Metastatic Breast Carcinoma in the Brain (tissue), 10 donors: ENCODE measurements around a stretch of chr1.

DNA sequence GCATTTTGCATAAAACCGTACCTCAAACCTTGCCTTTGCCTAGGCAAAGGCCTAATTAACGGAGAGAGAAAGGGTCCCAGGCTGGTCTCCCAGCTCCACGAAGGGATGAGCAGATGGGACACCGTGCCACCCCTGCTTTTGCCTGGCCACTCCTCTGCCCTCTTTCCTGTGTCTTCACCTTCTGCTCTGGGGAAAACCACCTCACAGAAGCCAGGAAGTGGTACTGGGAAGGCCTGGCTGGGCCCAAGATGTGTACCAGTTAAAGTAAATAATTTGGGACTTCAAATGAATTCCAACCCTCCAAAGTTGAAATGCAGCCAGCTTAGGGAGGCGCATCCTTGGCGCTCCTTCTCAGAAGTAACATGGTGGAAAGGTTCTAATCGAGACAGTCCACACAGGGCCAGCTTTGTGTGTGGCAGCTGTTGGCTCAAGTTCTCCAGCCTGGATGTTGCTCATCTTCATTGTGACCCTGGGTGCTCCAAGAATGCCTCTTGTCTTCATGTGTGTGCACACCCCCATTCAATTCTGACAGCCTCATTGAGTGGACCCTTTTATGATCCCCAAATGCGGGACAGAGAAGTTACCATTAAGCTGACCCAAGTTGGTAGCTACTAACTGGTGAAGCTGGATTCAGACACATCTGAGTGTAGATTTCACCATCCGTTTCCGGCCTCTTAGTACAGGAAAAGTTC lies 45.8 kb downstream of the MAP3K21 start:
- PRO-cap, 10 experiments, result no peak in any of the 10 experiments

DNA sequence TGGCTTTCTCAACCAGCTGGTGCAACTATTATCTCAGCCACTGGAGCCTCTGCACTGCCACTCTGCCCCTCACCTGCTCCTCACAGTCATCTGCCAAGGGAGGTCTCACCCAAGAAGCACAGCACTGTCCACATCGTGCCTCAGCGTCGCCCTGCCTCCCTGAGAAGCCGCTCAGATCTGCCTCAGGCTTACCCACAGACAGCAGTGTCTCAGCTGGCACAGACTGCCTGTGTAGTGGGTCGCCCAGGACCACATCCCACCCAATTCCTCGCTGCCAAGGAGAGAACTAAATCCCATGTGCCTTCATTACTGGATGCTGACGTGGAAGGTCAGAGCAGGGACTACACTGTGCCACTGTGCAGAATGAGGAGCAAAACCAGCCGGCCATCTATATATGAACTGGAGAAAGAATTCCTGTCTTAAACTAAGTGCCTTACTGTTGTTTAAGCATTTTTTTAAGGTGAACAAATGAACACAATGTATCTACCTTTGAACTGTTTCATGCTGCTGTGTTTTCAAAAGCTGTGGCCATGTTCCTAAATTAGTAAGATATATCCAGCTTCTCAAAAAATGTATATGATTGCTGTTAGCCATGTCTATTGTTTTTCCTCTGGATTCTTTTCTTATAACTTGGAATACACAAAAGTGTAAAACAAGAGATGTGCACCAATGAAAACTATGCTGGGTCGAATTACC lies 54.9 kb downstream of the MAP3K21 start:
- PRO-cap, 10 experiments, result no peak in any of the 10 experiments

- PRO-cap, 10 experiments, result peak in 8 of 10 experiments; most common minus-strand start chr1:233400604 (in 8)
Measured at GRCh38 chr1:233400500-233400725, 72.9 kb downstream of the MAP3K21 start.

DNA sequence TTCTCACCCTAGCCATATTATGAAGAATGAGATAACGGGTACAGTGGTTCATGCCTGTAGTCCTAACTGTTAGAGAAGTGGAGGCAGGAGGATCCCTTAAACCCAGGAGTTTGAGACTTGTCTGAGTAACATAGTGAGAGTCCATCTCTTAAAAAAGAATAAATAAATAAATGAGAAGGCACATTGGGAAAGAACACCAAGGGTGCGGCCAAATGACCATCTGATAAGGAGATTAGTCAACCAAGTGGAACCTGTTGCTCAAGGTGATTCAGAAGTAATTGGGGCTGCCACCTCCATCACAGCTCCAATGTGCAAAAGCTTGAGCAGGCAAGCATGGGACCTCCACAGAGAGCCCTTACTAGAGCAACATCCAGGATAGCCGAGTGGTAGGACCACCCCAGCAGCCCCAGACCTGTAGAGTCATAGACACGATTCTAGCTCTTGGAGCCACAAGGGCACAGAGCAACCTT lies 40.7 kb downstream of the KCNK1 start:
- PRO-cap, 10 experiments, result peak in 1 of 10 experiments; most common plus-strand start position 266 of the sequence (in 1)

DNA sequence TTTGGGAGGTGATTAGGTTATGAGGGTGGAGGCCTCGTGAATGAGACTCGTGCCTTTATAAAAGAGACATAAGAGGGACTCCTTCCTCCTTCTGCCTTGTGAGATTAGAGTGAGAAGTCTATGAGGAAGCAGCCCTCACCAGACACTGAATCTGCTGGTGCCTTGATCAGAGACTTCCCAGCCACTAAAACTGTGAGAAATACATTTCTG lies 41.6 kb downstream of the KCNK1 start:
- PRO-cap, 10 experiments, result peak in 1 of 10 experiments; most common plus-strand start position 99 of the sequence (in 1)

- PRO-cap, 10 experiments, result no peak in any of the 10 experiments
Measured at GRCh38 chr1:234408310-234409275, 35.3 kb downstream of the COA6 start.

DNA sequence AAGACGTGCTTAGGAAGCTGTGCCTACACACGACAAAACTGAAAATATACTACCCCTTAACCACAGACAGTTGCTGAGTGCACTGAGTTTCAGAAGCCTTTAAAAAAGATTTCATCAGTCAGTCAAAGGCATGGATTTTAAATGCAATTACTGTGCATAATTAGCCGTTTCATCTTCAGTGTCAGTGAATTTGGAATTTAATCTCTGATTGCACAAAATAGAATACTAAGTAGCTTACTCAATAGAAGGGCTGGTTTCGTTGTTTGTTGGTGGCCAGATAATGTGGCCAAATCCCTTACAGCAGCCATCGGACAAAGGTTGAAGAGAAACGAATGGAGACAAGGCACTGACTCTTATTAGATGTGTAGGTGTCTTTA lies 38.4 kb upstream of the TARBP1 start:
- PRO-cap, 10 experiments, result no peak in any of the 10 experiments

GRCh38 chr1:234518824-234519322 lies 39.9 kb upstream of the TARBP1 start:
- PRO-cap, 10 experiments, result no peak in any of the 10 experiments

DNA sequence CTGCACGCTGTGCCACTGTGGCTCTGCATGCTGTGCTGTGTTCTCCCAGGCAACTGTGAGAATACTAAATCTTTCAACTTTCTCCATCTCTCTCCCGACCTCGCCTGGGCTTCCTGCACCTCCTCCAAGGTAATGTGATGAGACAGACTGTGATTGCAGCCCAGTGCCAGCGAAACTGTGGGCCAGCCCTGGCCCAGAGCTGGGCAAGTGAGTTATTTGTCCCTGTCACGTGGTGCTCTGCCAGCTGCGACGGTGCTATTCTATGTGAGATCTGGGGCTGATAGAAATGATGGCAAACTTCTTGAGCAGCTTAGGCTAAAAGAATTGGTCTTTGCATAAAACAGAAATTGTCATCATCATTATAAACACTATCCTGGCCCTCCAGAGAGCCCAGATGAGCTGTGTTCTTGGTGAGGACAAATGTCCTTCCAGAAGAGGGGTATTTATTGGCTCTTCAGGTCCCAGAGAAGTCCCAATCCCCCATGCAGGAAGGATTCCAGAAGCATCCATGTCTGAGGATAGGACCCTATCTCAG lies 63.5 kb upstream of the TARBP1 start:
- PRO-cap, 10 experiments, result peak in 1 of 10 experiments; most common minus-strand start position 179 of the sequence (in 1)

DNA sequence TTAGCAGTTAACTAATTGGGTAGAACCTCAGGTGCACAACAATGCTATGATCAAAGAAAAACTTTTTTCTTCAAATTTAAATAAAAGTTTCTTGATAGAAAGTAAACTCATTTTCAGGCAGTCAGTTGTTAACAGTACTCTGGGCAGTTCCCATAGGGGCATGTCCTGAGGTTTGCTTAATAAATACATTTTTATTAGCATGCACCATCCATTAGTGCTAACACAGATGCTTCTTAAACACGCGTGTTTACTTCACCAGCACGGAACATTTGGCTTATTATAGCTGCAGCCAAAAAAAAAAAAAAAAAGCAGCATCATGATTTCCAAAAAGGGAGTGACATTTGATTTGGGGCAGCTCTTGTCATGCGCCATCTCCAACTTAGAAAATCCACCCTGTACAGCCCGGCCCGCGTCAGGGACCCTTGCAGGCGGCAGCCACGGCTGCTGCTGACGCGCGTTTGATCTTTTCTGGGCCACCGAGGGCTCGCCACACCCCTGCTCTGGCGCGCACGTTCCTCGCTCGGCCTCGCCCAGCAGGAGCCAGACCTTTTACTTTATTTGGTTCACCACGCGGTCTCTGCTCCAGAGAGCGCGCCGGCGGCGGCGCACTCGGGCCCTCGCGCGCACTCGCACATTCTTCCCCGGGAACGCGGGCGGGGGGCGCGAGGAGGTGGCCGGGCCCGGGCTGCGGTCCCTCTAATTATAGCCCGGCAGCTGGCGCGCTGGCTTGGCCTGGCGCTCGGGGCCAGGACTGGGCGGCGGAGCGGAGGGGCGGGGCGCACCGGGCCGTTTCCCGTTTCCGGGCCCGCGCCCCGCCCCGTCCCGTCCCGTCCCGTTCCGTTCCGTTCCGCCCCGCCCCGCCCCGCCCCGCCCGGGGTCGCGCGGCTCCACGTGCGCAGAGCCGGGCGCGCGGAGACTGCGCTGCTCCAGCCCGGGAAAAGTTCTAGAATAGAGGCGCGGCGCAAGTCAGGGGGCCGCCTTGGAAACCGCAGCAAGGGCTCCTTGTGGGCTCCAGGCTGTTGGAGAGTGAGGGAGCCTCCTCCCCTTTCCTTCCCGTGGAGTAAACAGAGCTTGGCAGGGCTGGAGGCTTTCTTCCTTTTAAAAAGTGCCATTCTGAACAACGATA lies 10.2 kb downstream of the IRF2BP2 start:
- PRO-cap, 10 experiments, result peak in 10 of 10 experiments; most common plus-strand start position 898 of the sequence (in 10); most common minus-strand start position 460 of the sequence (in 10)

GRCh38 chr1:234603399-234603752 lies 6.6 kb downstream of the IRF2BP2 start:
- PRO-cap, 10 experiments, result no peak in any of the 10 experiments

DNA sequence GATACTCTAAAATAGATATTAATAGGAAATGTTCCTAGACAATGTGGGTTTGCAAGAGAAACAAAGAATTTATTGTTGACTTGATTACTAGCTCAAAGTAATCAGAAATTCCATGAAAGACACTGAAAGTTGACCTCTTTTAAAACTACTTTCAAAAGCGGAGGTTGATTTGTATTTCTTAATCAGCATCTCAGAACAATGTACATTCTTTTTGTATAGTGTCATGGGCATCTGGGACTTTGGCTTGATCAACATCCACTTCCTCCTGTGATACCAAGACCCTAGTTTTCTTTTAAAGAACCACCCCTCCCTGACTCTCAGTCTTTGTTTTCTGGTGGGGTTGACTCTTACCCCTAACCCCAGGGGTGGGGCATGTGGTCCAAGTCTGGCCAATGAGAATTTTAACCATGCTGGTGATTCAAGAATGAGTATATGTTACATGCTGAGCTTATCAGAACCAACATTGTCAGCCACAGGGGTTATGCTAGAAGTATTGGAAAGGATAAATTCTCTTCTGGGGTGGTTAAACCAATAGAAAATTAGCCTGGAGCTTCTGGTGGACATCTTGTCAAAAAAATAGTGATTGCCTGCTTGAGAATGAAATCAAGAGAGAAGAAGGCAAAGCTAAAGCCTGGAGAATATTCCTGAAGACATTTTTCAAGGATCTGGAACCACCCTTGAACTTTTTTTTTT lies 21.8 kb upstream of the IRF2BP2 start:
- PRO-cap, 10 experiments, result no peak in any of the 10 experiments

- PRO-cap, 10 experiments, result no peak in any of the 10 experiments
Measured at GRCh38 chr1:234715170-234716160, 105.5 kb upstream of the IRF2BP2 start.

DNA sequence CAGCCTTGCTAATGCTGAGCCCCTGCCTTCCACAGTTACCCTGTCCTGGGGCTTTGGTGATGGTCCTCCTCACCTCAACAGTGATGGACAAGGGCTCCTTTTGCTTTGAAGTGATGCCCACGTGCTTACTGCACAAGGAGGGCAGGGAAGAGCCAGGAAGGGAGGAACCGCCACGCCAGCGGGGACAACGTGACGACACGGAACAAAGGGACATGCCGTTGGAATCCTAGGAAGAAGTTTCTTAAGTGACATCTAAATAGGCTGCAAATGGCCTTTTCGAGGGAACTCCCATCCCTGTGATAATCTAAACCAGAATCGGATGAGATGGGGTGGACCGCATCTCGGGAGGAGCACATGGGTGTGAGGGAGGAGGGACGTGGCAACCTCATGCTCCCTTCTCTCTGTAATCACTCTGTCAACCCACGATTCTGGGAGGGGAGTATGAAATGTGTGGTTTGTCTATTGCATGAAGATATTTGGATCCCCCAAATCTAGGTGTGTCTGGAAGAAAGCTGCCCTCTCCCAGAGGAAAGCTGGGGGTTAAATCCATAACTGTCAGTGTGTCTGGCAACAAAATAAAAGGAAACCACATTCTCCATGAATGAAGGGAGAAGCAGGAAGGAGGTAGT lies 110.9 kb upstream of the IRF2BP2 start:
- PRO-cap, 10 experiments, result no peak in any of the 10 experiments

DNA sequence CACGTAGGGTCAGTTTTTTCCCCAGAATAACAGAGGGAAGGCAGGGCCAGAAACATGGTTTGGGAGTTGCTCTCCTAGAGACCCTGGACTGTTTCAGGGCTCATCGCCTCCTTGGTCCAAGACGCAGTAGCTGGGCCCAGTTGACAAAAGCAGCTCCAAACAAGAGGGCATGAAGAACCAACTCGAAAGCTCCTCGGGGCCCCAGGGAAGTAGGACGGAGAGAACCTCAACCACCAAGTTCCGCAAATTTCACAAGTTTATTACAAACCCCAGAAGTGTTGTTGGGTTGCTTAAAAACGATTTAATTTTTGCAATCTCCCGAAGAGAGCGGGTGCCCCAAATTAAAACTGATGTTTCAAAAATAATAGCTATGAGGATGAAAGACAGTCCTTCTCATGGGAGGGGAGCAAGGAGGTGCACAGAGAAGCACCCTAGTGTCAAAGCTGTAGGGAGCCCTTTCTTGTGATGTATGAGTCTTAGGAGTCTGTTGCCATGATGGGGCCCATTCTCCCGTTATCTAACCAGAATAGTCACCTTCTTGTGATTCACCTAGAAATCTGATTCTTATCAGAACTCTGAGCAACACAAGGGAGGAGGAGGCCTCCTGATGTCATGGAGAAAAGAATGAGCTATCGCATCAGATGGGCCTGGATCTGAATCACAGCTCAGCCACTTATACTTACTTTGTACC lies 165.6 kb upstream of the IRF2BP2 start:
- PRO-cap, 10 experiments, result no peak in any of the 10 experiments

DNA sequence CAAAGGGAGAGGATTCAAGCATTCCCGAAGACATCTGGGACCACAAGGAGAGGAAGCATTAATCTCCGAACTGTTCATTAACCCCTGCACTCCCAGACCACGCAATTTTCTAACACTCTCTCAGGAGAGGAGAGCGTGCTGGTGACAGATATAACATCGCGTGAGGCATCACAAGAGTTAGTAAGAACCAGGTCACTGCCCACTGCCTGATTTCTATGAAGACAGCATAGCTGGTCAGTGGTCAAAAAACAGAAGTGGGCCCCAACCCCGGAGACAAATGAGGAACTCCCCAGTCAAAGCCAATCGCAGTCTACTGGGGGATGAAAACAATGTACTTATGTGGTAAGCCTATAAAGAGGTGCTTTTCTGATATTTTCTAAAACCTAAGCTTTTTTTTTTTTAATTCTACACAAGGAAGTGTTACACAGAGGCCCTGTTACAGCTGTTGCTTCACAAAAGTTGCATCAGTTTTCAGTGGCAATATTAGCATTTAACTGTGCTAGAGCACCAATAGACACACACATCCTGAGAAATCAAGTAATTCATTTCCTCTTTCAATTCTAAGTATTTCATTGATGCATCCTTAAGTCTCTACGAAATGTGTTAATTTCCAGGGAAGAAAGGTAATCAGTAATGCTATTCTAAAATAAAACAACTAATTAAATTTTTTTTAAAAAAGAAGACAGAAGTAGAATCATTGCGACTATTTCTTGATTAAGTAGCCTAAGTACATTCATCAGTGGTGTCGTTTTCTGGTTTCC lies 231.9 kb upstream of the IRF2BP2 start:
- PRO-cap, 10 experiments, result no peak in any of the 10 experiments

- PRO-cap, 10 experiments, result peak in 1 of 10 experiments; most common plus-strand start chr1:234852051 (in 1); most common minus-strand start chr1:234851872 (in 1)
Measured at GRCh38 chr1:234851377-234852238, 241.6 kb upstream of the IRF2BP2 start.

GRCh38 chr1:234897559-234898093 lies 231.0 kb downstream of the TOMM20 start:
- PRO-cap, 10 experiments, result no peak in any of the 10 experiments

GRCh38 chr1:234898094-234898577 lies 230.5 kb downstream of the TOMM20 start:
- PRO-cap, 10 experiments, result no peak in any of the 10 experiments

- PRO-cap, 10 experiments, result peak in 1 of 10 experiments; most common plus-strand start chr1:234899652 (in 1); most common minus-strand start chr1:234899517 (in 1)
Measured at GRCh38 chr1:234899429-234899746, 229.2 kb downstream of the TOMM20 start.